Type B pancreatic cell (in vitro differentiated cells): Measurements from ENCODE around the genes PTPRZ1, LMOD2 and FSCN3.

- PRO-cap: no peak
Observed at GRCh38 chr7:120807344-120807812, 50.6 kb downstream of the TSPAN12 start.

- PRO-cap: no peak
Observed at GRCh38 chr7:120987501-120988170, 875 bp upstream of the CPED1 start.

DNA sequence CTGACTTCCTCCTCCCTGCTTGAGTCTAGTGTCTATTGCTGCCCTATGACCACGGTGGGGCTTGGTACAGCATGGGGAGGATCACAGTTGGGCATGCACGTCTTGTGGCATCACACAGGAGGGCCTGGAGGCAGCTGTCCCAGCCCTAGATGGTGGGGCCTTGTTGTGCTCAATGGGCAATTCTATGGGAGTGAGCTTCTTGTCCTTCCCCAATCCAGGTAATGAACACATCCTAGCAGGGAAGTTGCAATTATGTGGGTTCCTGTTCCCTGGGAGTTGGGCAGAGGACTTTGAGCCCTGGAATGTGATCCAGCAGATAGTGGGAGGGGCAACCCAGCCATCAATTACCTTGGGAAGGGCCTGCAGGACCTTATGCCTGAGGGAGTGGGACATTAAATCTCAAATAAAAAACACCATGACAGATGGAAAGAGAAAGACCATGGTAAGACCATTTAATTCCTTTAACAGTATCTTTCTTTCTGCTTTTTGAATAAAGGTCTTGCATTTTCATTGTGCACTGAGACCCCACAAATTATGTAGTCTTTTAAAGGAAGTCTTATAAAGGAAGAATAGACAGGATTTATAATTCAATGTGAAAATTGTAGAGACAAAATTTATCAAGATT is 11.0 kb upstream of the FAM3C start:
- PRO-cap: no peak

DNA sequence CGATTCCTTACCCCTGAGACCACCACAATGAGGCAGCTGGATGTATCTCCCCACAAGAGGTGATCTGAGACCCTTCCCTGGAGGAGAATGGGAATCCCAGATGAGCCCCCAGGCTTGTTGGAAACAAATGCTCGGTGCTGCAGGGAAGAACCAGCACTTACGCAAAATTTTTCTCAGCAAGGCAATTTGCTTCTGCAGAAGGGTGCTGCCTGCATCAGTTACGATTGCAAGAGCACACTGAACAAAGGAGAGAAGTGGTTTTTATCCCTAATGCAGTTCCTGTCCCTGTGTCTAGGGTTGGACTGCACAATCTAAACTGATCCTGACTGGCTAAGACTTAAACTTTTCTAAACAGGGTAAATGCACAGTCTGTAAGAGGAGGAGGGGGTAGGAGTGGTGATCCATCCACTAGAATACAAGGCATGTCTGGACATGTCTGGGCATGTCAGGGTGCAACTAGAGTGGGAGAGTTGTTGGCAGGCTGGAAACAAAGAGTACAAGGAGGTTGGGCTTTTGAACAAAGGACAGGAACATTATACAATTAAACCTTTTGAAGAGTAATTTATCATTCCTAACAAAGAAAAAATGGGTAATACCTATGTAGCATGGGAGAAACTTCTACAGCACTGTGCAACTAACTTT is 114.9 kb upstream of the FAM3C start:
- PRO-cap: no peak

GRCh38 chr7:121872607-121873335 is at the start of gene PTPRZ1:
Gene PTPRZ1 (plus strand): TSS chr7:121873161.
- PRO-cap: unidirectional peak, plus-strand start at chr7:121873161

- PRO-cap: no peak
Observed at GRCh38 chr7:122305325-122306517, 1.2 kb upstream of the FEZF1 start.

GRCh38 chr7:122307154-122307531 is 2.6 kb upstream of the FEZF1 start:
- PRO-cap: no peak

DNA sequence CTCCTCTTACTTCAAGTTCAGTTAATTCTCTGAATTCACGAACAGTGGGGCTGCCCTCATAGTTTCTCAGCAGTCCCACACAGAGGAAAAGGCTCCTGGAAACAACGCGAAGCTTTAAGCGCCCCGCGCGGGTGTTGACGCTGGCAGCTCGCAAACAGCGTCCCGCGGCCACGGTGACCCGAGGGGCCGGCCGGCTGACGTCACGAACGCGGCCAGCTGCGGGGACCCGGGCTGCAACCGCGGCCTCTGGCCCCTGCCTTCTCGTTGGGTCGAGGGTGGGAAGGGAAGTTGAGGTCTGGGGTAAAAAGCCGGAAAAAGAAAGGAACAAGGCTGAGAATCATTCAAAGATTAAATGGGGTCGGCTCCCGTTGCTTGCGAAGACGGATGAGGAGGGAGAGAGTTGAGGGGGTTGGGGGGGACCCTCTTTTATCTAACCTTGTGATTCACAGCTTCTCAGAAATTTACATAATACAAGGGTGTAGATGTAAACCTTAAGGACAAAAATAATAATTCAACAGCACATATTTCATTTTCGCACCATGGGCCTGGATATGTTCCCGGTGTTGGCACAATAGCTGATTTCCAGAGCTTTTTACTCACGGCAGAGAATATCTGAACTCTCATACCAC is 7.3 kb upstream of the FEZF1 start:
- PRO-cap: no peak

DNA sequence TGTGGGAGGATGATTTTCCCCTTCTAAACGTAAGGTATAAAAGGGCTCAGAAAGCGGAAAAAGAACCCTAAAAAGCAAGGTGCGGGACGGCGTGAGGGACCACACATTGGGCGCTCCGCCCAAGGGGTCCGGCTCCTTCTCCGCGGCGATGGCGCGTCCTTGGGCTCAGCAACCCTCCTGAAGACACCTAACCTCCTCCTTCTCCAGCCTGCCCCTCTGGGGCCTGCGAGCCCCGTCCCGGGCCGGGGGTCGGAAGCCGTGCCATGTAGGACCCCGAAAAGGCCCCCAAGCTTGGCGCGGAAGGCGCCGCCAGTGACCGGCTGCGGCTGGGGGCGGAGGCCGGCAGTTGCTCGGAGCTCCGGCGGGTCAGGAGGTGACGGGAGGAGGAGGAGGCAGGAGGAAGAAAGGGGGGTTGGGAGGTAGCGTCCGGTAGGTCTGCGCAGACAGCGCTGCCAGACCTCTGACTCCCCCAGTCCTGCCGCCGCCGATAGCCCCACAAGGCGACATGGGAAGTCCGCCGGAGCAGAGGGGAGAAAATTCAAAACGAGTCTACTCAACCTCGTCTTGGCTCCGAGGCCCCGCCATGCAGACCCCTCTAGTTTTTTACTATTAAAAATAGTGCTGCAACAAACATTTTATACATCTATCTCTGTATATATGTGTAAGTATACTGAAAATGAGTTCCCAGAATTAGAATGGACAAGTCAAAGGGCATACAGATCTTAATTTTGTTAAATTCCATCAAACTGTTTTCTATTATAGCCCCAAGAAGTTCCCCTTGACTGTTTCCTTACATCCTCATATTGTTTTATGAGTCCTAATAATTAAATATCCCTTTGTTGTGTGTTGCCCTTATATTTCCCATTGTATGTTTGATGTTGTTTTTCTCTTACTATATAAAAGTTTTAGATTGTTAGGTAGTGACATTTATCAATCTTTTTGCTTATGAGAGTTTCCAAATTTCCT is 1.5 kb downstream of the IQUB start:
- PRO-cap: unidirectional peak, plus-strand start at position 406 of the sequence

DNA sequence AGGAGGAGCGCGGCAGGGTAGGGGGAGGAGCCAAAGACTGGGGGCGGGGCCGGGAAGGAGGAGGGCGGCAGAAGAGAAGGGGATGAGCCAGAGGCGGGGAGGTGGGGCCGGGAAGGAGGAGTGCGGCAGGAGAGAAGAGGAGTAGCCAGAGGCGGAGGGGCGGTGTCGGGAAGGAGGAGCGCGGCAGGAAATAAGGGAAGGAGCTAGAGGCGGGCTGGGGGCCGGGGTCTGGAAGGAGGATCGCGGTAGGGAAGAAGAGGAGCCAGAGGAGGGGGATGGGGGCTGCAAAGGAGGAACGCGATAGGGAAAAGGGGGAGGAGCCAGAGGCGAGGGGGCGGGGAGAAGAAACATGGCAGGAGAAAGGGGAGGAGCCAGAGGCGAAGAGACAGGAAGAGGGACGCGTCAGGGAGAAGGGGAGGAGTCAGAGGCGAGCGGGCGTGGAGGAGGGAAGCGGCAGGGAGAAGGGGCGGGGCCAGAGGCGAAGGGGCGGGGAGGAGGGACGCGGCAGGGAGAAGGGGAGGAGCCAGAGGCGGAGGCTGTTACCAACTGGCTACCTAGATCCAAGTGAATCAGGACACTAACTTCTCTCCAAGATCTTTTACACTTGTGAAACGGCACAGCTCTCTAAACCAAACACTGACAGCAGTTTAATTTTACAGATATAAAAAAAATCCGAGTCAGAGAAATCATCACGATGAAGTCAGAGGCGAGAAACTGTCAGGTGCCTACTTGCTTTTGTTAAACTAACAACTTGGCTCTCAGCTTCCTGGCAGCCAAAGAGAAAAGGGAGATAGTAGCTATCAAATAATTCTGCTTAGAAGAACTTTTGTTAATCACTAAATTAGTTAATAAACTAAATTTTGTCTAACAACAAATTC is 549 bp upstream of the IQUB start:
- PRO-cap: bidirectional peak, plus-strand start at position 148 of the sequence, minus-strand start outside the sequence

- PRO-cap: no peak
Observed at GRCh38 chr7:123537951-123538928, 3.8 kb upstream of the IQUB start.

DNA sequence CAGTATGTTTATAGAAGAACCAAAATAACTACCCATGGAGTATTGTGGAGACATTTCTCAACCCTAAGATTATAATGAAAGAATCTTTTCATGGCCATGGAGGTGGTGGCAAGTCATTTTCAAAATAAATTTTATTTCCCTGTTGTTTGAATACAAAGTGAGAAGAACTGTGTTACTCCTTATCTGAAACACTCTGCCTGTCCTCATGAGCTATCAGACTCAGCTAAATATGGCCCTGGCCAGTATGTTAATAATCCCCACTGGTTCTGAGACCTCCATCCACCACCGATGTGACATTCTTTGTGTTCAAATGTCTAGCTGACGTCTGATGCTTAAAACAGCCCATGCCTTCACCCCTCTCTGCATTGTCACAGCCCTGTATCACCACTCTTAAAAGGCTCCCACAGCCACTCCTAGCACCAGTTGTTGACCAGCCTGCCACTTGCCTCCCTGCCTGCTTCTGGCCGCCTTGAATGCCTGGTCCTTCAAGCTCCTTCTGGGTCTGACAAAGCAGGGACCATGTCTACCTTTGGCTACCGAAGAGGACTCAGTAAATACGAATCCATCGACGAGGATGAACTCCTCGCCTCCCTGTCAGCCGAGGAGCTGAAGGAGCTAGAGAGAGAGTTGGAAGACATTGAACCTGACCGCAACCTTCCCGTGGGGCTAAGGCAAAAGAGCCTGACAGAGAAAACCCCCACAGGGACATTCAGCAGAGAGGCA is at the start of gene LMOD2:
Gene LMOD2, plus strand, starts transcription at position 422 of the 723 bp plus-strand sequence.
- PRO-cap: no peak

- PRO-cap: no peak
Observed at GRCh38 chr7:123657978-123658413, 2.3 kb downstream of the LMOD2 start.

- PRO-cap: no peak
Observed at GRCh38 chr7:123721647-123722445, 27.0 kb downstream of the WASL start.

DNA sequence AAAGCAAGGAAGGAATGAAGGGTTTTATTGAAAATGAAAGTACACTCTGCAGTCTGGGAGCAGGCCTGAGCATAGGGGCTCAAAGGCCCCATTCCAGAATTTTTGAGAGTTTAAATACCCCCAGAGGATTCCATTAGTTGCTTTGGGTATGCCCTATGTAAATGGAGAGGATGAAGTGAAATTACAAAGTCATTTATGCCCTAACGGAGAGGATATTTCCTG is 247.8 kb downstream of the GPR37 start:
- PRO-cap: no peak

DNA sequence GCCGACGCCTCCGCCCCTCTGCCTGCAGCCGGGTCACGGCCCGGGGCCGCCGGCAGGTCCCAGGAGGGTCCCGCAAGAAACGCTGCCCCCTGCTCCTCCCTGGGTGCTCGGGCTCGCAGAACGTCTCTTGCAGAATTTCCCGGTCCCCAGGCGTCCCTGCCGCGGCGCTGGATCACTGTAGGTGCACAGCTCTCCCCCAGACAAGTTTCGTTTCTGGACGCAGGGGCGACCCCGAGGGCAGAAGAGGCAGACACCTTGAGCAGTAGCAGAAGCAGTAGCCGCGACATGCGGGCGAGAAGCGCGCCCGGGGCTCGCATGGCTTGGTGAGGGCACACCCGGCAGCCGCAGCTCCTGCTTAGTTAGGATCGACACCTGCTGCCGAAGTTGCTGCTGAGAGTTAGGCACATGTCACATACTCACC is 922 bp downstream of the GPR37 start:
- PRO-cap: no peak

DNA sequence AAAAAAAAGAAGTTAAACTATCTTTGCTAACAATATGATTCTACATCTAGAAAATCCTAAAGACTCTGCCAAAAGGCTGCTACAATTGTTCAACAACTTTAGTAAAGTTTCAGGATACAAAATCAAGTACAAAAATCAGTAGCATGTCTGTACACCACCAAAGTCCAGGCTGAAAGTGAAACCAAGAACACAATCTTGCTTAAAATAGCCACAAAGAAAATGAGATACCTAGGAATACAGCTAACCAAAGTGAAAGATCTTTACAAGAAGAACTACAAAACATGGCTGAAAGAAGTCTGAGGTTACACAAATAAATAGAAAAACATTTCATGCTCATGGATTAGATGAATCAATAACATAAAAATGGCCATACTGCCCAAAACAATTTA is 882.4 kb downstream of the GRM8 start:
- PRO-cap: no peak

GRCh38 chr7:127253441-127254333 is 946 bp upstream of the GRM8 start:
- PRO-cap: no peak

GRCh38 chr7:127388322-127389215 is 3.9 kb downstream of the ZNF800 start:
- PRO-cap: no peak

- PRO-cap: no peak
Observed at GRCh38 chr7:127593510-127593810, at the start of gene FSCN3. Gene FSCN3 (plus strand): TSS chr7:127593736.